SK-MEL-5 (cell line): ENCODE data around the gene DYRK4.

GRCh38 chr12:3999049-3999958 lies 126.1 kb upstream of the PARP11 start:
RAMPAGE:
- cytosol, long total RNA, result no peak
- long total RNA, result no peak
- nucleus, long total RNA, result no peak

DNA sequence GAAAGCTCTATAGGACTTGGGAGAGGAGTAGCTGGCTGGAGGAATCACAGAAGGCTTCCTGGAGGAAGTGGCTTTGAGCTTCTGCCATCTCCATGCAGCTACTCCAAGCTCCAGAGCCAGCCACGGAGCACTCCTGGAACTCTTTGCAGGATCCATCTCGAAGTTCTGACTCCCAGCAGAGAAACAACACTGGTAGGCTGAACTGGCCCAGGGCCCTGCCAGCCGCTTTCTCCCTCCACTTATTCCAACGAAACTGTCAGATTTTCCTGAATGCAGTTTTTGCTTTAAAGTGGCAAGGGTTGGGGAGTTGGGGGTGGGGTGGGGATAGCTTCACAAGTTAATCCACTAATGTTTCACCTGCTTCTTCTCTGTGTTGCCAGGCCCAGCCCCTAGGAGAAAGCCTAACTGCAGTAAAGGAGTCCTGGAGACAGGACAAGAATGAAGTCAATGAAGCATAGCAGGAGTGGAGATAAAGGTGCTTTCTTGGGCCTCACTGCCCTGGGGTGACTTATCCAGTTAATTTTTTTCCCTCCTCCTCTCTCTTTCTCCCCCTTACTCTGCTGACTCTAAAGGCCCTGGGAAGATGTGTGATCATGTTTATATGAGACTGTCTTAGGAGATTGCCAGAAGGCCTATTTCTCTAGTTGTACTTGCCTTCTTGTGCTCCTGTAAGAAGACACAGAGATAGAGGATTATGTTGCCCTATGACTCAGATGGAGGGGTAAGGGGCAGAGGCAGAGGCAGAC lies 140.3 kb upstream of the PARP11 start:
RAMPAGE:
- cytosol, long total RNA, result no peak
- long total RNA, result no peak
- nucleus, long total RNA, result no peak

DNA sequence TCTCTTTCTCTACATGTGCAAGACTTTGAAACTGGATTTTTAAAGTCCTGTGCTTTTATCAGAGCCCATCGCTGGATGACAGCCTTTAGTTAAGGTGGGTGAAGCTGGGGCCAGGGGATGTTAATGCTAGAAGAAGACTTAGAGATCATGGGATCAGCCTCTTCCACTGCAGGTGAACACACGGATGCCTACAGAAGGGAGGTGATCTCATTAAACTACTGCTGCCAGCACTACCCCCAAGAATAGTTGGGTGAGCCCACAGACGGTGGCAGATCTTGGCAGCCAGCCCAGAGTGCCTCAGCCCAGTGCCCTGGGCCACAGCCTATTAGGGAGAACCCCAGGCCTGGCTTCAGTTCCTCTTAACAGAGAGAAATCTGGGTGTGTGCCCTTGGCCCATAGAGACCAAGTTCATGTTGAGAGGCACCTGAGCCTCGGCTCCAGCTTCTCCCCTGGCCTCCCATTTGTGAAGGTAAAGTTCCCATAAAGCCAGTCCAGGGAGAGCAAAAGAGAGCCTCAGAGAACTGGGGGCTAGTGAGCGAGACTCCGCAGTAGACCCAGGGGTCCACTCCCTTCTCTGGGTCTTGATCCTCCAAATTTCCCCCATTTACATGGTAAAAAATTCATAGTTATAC lies 125.1 kb upstream of the CCND2 start:
RAMPAGE:
- cytosol, long total RNA, result no peak
- long total RNA, result no peak
- nucleus, long total RNA, result no peak

DNA sequence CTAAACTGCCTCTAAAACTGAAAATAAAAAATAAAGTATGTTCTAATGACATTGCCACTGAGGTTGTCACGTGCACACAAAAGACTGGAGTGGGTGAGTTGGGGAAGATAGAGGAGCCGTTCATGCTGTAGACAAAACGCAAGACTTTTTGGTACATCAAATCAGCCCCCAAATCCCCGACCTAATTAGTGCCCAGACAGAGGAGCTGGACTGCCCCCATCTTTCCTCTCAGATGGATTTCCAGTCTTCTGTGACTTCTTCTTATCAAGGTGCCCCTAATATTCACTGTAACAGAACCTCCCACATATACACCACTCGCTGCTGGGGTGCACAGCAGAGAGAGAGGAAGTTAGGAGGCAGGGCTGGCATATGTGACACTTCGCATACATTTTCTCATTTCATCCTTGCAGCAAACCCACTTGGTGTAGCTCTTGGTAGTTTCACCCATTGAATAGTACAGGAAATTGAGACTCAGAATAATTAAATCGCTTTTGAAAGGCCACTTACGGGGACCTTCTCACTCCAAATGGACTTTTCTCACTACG lies 56.6 kb upstream of the CCND2 start:
RAMPAGE:
- cytosol, long total RNA, result no peak
- long total RNA, result no peak
- nucleus, long total RNA, result no peak

RAMPAGE:
- cytosol, long total RNA, result no peak
- long total RNA, result no peak
- nucleus, long total RNA, result no peak
These were observed 2.5 kb downstream of the CCND2 start for GRCh38 chr12:4275967-4276518.

RAMPAGE:
- cytosol, long total RNA, result no peak
- long total RNA, result no peak
- nucleus, long total RNA, result no peak
These were observed 6.8 kb downstream of the CCND2 start for GRCh38 chr12:4280335-4280716.

DNA sequence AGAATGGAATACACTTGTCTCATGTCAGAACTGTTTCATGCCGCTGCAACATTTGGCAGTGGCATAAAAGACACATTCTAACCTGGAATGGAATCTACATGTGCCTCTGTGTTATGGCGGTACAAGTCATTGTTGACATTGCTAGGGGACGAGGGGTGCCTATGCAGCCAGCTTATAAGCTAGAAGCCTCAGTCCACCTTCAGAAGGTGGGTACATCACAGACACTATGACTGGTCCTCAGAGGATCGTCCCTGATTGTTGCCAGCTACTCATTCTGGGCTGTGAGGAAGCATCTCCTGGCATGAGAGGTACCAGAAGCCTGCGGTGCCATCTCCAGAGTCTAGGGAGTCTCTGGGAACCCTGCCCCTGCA lies 15.6 kb upstream of the TIGAR start:
RAMPAGE:
- cytosol, long total RNA, result no peak
- long total RNA, result no peak
- nucleus, long total RNA, result no peak

RAMPAGE:
- cytosol, long total RNA, result no peak
- long total RNA, result no peak
- nucleus, long total RNA, result no peak
These were observed at the start of gene DYRK4 for GRCh38 chr12:4561816-4562734. Gene DYRK4 (plus strand): TSS chr12:4562208.

RAMPAGE:
- cytosol, long total RNA, result no peak
- long total RNA, result no peak
- nucleus, long total RNA, result no peak
These were observed 24.4 kb downstream of the NDUFA9 start for GRCh38 chr12:4673044-4674002.

DNA sequence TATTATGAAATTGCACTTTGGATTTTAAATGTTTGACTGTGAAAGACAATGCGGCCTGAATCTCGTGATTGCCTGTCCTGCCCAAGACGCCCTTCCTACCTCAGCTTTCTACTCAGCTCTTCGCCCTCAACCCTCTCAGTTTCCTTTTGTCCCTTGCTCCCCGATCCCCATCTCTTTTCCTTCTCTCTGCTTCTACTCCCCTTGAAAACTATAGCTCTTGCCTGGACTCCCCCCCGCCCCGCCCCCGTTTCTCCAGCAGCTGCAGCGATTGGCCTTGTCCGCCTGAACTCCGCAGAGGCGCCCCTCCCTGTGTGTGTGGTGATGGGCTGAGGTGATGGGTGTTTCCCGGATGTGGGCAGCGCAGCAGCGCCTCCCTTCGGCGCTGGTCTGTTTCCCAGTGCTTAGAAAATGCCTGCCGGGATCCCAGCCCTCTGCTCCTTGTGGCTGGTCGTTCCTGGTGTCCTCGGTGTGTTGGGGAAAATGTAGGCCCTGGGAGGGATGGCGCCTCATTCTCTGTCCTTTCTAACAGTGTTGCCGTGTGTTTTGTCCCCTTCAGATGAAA lies 43.3 kb downstream of the GALNT8 start:
RAMPAGE:
- cytosol, long total RNA, result no peak
- long total RNA, result no peak
- nucleus, long total RNA, result no peak

DNA sequence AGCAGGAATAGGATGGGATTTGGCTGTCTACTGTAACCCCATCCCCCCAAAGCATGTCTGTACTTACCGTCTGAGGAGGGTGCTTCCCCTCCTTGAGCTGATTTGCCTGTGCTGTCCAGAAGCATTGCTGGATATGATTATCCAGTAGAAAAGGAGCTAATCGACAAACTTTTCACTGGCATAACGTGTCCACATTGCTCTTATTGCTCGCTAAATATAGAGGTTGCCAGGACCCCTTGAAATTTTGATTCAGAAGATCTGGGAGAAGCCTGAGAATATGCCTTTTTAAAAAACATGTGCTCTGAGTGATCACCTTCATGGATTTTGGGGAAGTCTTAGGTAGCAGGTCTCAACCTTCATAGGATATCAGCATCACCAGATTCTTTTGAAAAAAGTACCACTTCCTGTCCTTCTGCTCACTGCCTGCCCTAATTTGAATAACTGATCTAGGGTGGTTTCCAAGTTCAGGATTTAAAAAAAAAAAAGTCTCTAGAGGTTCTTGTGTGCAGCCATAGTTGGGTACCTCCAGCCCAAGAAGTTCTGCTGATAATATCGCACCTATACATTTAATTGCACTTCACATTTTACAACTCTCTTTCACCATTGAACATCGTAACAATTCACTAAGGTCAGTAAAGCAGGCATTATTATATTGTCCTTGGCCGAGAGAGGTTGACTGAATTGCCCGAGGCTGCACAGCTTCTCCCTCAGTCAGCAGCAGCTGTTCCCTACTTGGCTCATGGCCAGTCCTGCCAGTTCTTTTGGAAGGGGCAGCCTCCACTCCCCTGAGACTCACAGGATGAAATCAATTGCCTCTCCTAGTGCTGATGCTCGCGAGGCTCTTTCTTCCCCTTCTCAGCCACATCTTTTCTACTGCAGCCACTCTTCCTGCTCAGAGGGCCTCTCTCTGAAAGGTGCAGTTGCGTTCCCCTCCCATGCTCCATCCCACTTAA lies 20.4 kb downstream of the KCNA6 start:
RAMPAGE:
- cytosol, long total RNA, result no peak
- long total RNA, result no peak
- nucleus, long total RNA, result no peak

GRCh38 chr12:5080936-5081443 lies 37.3 kb downstream of the KCNA5 start:
RAMPAGE:
- cytosol, long total RNA, result no peak
- long total RNA, result no peak
- nucleus, long total RNA, result no peak

GRCh38 chr12:5431047-5431565 lies 802 bp upstream of the NTF3 start:
RAMPAGE:
- cytosol, long total RNA, result no peak
- long total RNA, result no peak
- nucleus, long total RNA, result no peak

DNA sequence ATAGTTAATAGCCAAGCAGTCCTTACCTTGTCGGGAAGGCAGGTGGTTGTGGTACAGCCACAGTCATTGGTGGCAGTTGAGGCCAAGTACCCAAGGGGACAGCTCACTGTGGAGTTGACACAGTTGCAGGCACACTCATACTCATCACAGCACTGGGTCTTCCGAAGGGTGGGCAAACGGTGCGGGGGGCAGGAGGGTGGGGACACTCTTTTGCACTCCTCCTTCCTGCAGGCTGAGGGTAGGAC lies 36.6 kb upstream of the ANO2 start:
RAMPAGE:
- cytosol, long total RNA, result no peak
- long total RNA, result no peak
- nucleus, long total RNA, result no peak

GRCh38 chr12:6195717-6196243 lies 4.4 kb upstream of the CD9 start:
RAMPAGE:
- cytosol, long total RNA, result no peak
- long total RNA, result no peak
- nucleus, long total RNA, result no peak

RAMPAGE:
- cytosol, long total RNA, result no peak
- long total RNA, result no peak
- nucleus, long total RNA, result no peak
These were observed 25.6 kb downstream of the CD9 start for GRCh38 chr12:6225620-6226464.

DNA sequence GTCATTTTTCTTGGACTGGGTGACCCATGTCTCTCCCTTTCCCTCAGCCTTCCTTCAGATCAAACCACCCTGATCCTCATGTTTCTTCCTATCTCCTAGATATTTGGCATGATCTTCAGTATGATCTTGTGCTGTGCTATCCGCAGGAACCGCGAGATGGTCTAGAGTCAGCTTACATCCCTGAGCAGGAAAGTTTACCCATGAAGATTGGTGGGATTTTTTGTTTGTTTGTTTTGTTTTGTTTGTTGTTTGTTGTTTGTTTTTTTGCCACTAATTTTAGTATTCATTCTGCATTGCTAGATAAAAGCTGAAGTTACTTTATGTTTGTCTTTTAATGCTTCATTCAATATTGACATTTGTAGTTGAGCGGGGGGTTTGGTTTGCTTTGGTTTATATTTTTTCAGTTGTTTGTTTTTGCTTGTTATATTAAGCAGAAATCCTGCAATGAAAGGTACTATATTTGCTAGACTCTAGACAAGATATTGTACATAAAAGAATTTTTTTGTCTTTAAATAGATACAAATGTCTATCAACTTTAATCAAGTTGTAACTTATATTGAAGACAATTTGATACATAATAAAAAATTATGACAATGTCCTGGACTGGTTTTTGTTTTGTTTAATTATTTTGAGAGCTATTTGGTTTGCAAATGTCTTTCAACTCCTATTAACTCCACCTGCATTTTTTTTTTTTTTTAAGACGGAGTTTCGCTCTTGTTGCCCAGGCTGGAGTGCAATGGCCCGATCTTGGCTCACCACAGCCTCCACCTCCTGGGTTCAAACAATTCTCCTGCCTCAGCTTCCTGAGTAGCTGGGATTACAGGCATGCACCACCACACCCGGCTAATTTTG lies 37.7 kb downstream of the CD9 start:
RAMPAGE:
- cytosol, long total RNA, result no peak
- long total RNA, result no peak
- nucleus, long total RNA, result no peak

DNA sequence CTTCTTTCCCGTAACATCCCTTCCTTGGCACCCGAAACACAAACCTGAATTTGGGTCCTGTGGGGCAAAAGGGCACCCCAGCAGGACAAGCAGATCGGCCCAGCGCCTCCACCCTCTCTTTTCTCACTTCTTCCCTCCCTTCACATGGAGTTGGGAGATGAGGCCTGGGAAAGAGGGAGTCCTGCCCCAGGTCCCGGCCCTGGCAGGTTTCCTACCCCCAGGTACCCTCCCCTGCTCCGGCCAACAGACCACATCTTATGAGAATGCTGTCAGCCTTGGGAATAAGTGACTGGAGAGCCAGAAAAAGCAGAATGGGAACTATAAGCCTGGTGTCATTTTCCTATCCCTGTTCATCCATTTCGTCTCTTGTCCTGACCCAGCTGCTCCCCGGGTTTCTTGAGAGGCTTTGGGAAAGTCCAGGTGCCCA lies 13.9 kb downstream of the PLEKHG6 start:
RAMPAGE:
- cytosol, long total RNA, result no peak
- long total RNA, result no peak
- nucleus, long total RNA, result no peak

GRCh38 chr12:6388222-6388881 lies 4.4 kb downstream of the LTBR start:
RAMPAGE:
- cytosol, long total RNA, result no peak
- long total RNA, result no peak
- nucleus, long total RNA, result no peak

DNA sequence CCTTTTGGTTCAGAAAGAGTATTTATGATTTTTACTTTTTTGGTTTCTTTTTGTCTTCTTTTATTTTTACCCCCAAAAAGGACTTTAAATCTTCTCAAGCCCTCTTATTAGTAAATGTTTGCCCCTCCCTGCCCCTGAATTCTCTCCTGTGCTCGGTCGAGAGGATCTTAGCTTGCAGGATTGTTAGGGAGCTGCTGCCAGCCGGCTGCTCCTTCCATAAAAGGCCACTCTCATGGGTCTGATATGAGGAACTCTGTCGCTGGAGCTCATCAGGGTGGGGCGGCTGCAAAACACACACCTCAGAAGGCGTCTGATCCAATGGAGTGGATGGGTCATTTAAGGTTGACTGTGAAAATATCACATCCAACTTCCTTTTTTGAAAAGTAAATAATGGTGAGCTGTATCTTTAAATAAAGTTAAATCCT lies 8.5 kb downstream of the LTBR start:
RAMPAGE:
- cytosol, long total RNA, result no peak
- long total RNA, result no peak
- nucleus, long total RNA, result no peak